Measurements from ENCODE around the genes KCNH2 and CRYGN.

- RRBS = no CpG with 5 or more reads among the region's 10 CpGs
Observed at GRCh38 chr7:150753002-150753719, 15.9 kb downstream of the GIMAP5 start.

GRCh38 chr7:150754222-150754692, 17.0 kb downstream of the GIMAP5 start:
- RRBS = no CpG with 5 or more reads among the region's 1 CpG

GRCh38 chr7:150755269-150756071, 18.3 kb downstream of the GIMAP5 start:
- RRBS = no CpG with 5 or more reads among the region's 6 CpGs

GRCh38 chr7:150780991-150781364, 19.2 kb downstream of the TMEM176B start:
- RRBS = no CpG with 5 or more reads among the region's 3 CpGs

GRCh38 chr7:150807806-150808611, 7.4 kb downstream of the TMEM176A start:
- RRBS = no CpG with 5 or more reads among the region's 11 CpGs

DNA sequence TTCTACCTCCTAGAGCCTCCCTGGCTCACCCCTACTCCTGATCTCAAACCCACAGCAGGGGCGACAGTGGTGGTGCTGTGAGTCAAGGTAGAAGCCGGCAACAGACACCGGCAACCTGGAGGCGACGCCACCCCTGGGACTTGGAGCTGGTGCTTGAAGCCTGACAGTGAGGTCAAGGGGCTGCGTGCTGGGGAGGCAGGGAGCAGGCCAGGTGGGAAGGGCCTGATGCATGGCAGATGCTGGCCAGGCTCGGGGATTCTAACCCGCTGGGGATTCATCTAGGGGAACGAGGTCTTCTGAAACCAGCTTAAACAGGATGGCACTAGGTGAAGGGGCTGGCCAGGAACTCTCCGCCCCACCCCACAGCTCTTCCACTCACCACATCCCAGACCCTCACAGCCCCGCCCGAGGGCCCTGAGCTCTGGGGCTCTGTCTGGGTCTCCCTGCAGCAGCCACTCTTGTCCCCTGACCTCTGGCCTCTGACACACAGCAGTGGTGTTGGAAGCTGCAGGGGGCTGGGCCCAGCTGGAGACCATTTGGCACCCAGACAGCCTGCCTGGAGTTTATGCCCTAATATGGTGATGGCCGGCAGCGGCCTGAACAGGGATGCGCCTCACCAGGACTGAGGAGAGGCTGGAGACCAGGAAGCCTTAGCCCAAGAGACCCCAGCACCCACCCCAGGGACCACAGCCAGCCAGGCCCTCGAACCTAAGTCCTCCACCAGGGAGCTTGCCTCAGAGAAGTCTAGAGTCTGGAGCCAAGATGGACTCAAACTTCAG, 16.3 kb downstream of the KCNH2 start:
- RRBS = no CpG with 5 or more reads among the region's 16 CpGs

DNA sequence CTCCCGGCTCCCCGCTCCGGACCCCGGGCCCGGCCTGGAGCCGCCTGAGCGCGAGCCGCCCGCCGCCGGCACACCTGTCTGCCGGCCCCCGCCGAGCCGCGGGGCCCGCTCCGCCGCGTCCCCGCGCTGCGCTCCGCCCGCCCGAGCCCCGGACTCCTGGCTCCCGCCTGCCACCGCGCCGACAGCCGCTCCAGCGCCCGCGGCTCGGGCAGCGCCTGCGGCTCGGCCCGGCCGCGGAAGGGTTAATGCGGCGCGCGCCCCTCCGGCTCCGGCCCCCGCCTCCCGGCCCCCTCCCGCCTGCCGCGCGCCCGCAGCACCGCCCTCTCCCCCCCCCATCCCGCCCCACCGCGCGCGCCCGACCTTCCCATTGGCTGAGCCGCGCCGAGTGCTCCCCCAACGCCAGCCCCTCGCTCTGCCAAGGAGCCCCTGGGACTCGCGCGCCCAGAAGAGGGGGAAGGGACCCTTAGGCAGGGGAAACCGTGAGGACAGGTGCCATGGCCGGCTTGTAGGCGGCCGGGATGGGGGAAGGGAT, at the start of gene KCNH2:
TSS of gene KCNH2 (minus strand) at position 244 of the 532 bp plus-strand sequence.
- RRBS = 2% methylated on average over 42 of the region's 75 CpGs

GRCh38 chr7:151008006-151008505, 16.2 kb downstream of the ATG9B start:
- RRBS = no CpG with 5 or more reads among the region's 14 CpGs

GRCh38 chr7:151073991-151074804, 6.4 kb downstream of the FASTK start:
- RRBS = 95% methylated on average over 12 of the region's 24 CpGs

- RRBS = 9% methylated on average over 3 of the region's 11 CpGs
Observed at GRCh38 chr7:151081789-151082099, 1.1 kb upstream of the FASTK start.

DNA sequence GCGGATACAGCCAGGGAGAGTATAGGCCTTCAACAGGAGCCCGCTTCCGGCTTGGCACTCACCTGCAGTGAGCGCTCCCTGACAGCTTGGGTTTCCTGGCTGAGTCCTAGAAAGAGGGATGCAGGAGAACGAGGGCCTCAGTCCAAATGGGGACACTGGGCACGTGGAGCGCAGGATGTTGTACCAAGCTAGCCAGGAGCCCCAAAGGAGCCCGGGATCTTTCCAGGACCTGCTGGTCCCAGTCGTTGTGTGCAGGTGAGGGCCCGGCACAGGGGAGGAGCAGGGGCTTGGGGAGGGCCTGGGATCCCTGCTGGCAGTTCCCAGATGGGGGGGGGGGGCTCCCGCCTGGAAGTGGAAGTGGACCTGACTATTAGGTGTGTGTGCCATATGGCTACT, 3.6 kb downstream of the AGAP3 start:
- RRBS = 86% methylated on average over 3 of the region's 11 CpGs

GRCh38 chr7:151249688-151250131, 1.2 kb upstream of the SMARCD3 start:
- RRBS = no CpG with 5 or more reads among the region's 6 CpGs

DNA sequence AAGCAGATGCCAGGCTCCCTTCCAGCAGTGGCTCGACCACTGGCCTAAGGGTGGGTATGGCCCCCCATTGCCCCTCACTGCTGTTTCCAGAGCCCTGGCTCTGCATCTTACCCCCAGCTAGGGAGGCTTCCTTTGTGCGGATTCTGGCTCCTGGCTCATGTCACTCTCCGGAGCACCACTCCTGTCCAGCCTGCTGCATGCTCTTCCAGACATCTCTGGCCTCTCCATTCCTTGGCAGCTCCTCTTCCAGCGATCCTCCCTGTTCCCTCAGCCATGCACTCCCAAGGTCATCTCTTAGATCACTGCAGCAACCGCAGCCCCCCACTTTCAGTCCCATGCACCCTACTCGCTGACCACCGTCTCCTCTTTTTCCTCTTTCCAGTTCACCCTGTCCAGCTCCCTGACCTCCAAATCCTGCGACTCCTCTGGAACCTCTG, 6.8 kb upstream of the SMARCD3 start:
- RRBS = no CpG with 5 or more reads among the region's 8 CpGs

GRCh38 chr7:151271842-151272574, 23.5 kb upstream of the SMARCD3 start:
- RRBS = no CpG with 5 or more reads among the region's 8 CpGs

DNA sequence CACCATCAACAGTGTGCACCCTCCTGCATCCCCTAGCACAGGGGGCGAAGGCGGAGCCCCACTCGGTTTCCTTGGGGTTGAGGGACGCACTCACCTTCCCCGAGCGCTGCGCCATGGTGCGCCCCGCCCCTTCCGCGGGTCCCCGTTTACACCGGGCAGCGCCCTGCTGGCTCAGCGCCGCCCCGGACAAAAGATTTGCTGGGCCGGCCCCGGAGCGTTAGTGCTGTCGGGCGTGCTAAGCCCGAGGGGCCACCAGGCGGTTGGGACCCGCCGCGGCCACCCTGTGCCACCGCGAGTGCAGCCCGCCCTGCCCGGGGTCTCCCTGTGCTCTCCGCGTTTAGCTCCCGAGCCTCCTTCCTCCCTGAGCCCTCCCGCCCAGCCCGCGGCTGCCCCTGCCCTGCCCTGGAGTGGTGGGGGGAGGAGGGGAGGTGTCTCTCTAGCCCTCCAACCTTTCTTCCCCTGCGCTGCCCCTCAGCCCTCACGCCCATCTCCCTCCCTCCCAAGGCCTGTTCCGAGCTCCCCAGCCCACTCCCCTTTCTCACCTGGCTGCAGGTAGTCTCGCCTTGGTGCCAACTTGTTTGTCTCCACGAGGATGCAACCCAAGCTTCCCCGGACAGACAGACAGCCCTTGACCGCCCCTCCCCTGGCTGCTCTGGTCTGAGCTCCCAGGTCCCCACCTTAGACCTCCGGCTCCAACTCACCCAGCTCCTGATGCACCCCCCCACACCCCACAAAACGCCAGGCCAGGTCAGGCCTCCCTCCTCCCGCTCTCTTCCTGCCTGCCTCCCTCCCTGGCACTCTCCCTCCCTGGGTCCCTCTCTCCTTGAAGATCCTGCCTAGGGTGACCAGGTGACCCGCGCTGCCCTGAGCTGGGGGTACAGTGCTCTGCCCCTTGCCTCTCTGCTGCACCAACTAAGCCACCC, at the start of gene CRYGN:
TSS of gene CRYGN (minus strand) at position 339 of the 923 bp plus-strand sequence.
- RRBS = 73% methylated on average over 12 of the region's 49 CpGs

DNA sequence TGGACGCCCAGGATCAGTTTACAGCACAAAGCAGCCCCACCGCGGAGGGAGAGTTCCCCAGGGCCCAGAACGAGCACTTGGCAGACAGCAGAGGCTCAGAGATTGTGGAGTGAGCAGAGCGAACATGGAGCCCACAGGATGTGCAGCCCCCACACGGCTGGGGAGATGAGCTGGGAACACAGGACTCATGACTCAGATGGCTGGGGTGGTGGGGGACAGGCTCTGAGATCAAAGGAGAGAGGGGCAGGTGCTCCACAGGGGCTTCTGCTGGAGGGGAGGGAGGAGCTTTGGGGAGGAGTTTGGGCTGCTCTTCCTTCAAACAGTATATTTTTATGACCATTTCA, 757 bp upstream of the CRYGN start:
- RRBS = no CpG with 5 or more reads among the region's 6 CpGs

DNA sequence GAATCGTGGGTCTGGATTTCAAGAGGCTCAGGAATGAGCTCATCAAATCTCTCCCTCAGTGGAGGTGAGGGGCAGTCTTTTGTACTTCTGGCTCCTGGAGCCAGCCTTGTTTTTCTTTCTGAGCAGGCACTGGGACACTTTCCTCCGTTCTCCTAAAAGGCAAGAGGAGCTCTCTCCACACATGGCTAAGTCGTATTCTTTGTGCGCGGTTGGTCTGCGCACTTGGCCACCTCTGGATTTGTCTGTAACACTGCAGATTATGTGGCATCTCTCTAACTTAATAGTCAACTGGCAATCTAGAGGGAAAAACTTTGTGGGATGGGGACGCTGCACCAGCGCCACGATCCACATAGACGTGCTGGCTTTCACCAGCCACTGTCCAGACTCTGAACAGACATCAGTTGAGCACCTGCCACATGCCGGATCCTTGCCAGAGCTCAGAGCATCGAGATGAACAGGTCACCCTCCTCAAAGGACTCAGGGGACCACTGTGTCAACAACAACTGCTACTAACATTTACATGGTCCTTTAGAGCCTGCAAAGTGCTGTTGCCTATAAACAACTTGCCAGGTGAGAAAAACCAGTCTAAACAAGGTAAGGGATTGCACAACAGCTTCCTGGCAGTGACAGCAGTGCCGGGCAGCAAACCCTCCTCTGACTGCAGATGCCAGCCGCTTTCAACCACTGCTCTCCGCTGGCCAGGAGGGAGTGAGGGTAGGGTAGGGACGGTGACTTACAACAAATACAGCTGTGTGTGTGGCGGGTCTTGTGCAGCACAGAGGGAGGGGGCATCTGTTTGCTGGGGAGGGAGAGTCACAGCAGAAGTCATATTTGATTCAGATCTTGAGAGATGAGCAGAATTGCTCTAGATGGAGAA, 32.6 kb upstream of the RHEB start:
- RRBS = no CpG with 5 or more reads among the region's 17 CpGs

DNA sequence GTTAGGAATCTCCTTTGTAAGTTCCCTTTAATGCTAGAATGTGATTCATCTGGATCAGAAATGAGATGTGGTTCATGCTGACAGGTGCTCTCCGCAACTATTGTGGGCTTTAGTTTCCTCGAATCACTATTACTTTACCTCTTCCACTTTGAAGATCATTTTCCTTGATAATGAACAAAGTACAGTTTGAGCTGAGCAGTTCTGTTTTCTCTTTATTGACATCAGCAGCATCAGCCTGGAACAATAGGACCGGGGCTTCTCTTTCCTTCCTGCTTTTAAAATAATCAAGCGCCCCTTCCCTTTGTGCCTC, 66.8 kb upstream of the RHEB start:
- RRBS = no CpG with 5 or more reads among the region's 4 CpGs

- RRBS = no CpG with 5 or more reads among the region's 5 CpGs
Observed at GRCh38 chr7:151632690-151632800, 112.8 kb upstream of the RHEB start.

- RRBS = no CpG with 5 or more reads among the region's 9 CpGs
Observed at GRCh38 chr7:151682928-151683501, 163.3 kb upstream of the RHEB start.

All from PFSK-1 (cell line).